ENCODE data around the genes TDRKH, RPTN, LCE3C, LCE6A, LCE7A, SPRR4, SPRR2E and SPRR2F.

DNA sequence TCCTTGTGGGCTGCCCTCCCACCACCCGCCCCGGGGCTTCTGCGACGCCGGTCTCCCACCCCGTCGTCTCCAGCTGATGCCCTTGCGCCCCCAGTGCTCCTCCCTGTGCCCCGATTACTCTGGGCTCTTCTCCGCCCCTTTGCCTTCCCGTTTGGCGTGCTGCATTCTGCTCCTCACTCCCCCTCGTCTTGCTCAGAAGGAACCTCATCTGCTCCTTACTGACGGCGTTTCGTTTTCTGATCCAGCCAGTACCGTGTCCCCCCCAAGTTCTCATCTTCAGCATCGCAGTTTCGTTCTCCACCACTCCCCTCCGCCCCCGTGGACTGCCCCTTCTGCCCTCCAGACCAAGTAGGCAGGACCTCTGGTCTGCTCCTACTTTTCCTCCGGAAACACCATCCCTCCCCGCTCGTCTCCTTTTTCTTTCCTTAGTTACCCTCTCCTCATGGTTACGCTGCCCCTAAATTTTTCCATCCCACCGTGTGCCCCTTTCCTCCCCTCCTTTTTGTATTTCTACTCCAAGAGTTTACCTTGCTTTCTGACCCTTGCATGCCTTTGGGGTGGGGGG lies 896 bp downstream of the SNX27 start:
- PRO-cap, 4 experiments: peak in 4 of 4 experiments; most common plus-strand start position 176 of the sequence (in 2); most common minus-strand start position 190 of the sequence (in 4)
- RAMPAGE, long total RNA, 4 experiments: start-site peak on the minus strand in 1 of 4 experiments, centred at position 286 of the sequence, 8 reads per replicate

DNA sequence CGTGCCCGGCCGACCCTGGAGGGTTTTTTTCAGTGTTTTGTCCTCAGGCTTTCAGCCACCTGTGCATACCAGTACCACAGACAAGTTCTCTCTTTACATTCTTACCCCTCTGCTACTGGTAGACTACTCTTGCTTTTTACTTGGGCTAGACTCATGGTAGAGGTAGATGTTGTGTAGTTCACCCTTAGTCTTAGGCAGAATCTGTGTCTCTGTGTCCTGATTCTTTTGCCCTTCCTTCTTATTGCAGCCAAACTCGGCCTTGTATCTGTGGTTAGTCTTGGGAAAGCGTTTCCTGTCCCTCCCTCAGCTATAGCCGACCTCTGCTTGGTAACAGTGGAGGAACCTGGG lies 42.2 kb downstream of the SNX27 start:
- PRO-cap, 4 experiments: no peak in any of the 4 experiments
- RAMPAGE, long total RNA, 4 experiments: no peak in any of the 4 experiments

GRCh38 chr1:151693419-151694409 lies 22.9 kb downstream of the CELF3 start:
- PRO-cap, 4 experiments: no peak in any of the 4 experiments
- RAMPAGE, long total RNA, 4 experiments: no peak in any of the 4 experiments

- PRO-cap, 4 experiments: no peak in any of the 4 experiments
- RAMPAGE, long total RNA, 4 experiments: no peak in any of the 4 experiments
Observed at GRCh38 chr1:151728020-151729065, 7.0 kb downstream of the RIIAD1 start.

DNA sequence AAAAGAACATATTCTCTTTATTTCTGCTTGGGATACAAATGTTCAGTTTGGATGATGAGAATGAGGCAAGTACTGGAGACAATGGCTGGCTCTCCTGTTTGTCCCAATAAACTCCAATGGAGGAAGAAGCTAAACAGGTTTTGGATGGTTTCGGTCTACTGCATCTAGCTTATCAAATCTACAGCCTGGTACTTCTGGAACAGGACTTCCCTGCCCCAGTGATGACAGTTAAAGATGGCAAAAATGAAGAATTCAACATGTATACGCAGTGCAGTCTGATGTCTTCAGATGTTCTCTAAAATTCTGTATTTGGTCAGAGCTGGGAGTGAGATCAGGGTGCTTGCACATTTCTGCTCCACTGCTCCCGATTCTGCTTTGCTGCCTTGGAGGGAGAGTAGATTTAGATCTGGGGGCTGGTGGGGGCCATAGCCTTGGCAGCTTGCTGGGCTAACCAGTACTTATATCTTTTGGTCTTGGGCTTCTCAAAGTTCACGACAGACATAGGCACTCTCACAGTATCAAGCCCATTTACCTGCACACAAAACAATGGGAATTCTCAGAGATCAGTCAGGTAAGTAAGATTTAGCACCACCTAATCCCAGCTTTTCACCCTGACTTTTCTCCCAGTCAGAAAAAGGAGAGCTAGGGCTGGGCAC lies 3.5 kb downstream of the MRPL9 start:
- PRO-cap, 4 experiments: no peak in any of the 4 experiments
- RAMPAGE, long total RNA, 4 experiments: no peak in any of the 4 experiments

GRCh38 chr1:151790079-151790278 lies 321 bp downstream of the TDRKH start:
- PRO-cap, 4 experiments: no peak in any of the 4 experiments
- RAMPAGE, long total RNA, 4 experiments: no peak in any of the 4 experiments

- PRO-cap, 4 experiments: peak in 4 of 4 experiments; most common minus-strand start chr1:151790488 (in 4)
- RAMPAGE, long total RNA, 4 experiments: start-site peak on the minus strand in 3 of 4 experiments, at chr1:151790463-151790496 at its widest, 29 to 76 reads per replicate
Observed at GRCh38 chr1:151790322-151790612, at the start of gene TDRKH. Gene TDRKH (minus strand): TSS chr1:151790500.

GRCh38 chr1:151790613-151791688 lies 651 bp upstream of the TDRKH start:
- PRO-cap, 4 experiments: peak in 4 of 4 experiments; most common plus-strand start chr1:151790830 (in 2); most common minus-strand start chr1:151790913 (in 1)
- RAMPAGE, long total RNA, 4 experiments: start-site peak on the plus strand in 2 of 4 experiments, at chr1:151790709-151790869 at its widest, 18 to 28 reads per replicate

- PRO-cap, 4 experiments: no peak in any of the 4 experiments
- RAMPAGE, long total RNA, 4 experiments: no peak in any of the 4 experiments
Observed at GRCh38 chr1:151953409-151953711, 40.3 kb downstream of the S100A10 start.

GRCh38 chr1:151981071-151981585 lies 12.5 kb downstream of the S100A10 start:
- PRO-cap, 4 experiments: no peak in any of the 4 experiments
- RAMPAGE, long total RNA, 4 experiments: no peak in any of the 4 experiments

DNA sequence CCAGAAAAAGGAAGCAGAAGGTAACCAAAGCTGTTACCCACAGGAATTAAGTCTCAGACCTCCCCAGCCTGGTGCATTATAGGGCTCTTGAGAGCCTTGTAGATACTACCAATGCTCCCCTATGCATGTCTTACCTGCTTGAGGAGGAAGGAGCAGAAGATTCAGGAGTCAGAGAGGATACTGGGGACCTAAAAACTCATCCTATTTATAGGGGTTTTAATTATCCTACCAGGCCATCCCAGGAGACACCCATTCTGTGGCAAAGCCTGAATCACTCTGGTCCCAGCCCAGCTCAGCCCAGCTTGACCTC lies at the start of gene RPTN:
RPTN (minus strand) TSS at position 179 of the 310 bp plus-strand sequence.
- PRO-cap, 4 experiments: peak in 1 of 4 experiments; most common plus-strand start position 56 of the sequence (in 1)
- RAMPAGE, long total RNA, 4 experiments: no peak in any of the 4 experiments

DNA sequence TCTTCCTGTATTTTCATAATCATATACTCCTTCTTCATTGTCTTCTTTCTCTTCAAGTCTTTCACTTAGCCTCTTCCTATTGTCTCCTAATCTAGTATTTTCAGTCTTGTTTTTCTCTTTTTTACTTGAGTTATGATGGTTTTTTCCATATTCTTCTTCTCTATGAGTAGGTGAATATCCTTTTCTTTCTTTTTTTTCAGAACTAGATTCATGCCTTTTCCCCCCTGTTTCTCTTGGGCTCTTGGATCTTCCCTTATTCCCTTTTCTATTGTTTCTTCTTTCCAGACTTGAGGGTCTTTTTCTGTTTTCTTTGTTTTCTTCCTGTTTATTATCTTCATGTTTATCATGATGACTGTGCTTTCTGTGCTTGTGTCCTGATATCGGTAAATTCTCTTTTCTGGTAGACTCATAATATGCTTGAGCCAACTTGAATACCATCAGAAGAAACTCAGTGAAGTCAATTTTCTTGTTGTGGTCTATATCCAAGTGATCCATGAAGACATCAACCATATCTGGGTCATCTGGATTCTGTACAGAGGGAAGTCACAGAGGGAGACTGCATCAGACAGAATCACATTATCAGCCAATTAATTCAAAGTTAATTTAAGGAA lies 10.7 kb downstream of the FLG start:
- PRO-cap, 4 experiments: no peak in any of the 4 experiments
- RAMPAGE, long total RNA, 4 experiments: no peak in any of the 4 experiments

GRCh38 chr1:152599869-152600520 lies at the start of gene LCE3C:
Gene LCE3C (plus strand): TSS chr1:152600234.
- PRO-cap, 4 experiments: no peak in any of the 4 experiments
- RAMPAGE, long total RNA, 4 experiments: no peak in any of the 4 experiments

DNA sequence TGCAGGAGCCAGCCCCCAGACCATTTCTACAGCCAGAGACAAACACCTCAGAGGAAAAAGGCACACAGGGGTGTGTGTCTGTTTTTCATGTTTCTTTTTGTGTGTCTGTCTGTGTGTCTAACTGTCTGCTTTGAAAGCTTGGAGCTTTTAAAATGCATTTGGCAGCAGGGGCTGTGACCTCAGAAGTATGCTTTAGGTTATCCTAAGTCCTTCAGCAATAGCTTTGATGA lies 7.3 kb downstream of the KPRP start:
- PRO-cap, 4 experiments: no peak in any of the 4 experiments
- RAMPAGE, long total RNA, 4 experiments: no peak in any of the 4 experiments

GRCh38 chr1:152842607-152843162 lies at the start of gene LCE6A:
Gene LCE6A (plus strand): TSS chr1:152842856.
- PRO-cap, 4 experiments: no peak in any of the 4 experiments
- RAMPAGE, long total RNA, 4 experiments: no peak in any of the 4 experiments

DNA sequence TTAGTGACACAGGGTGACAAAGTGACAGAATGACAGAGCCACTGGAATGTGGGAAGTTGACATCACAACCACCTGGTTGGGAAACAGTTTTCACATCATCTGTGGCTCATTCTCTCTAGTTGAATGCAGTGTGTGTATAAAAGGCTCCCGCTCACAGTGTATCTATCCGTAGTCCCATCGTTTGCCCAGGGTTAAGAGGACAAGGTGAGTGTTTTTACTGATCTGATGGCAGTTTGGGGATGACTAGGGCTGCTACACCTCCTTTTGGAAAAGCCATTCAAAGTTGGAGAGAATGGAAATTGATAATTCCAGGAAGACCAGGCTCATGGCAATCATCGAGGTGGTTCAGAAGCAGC lies at the start of gene LCE7A:
LCE7A (plus strand) TSS at position 169 of the 356 bp plus-strand sequence.
- PRO-cap, 4 experiments: no peak in any of the 4 experiments
- RAMPAGE, long total RNA, 4 experiments: no peak in any of the 4 experiments

GRCh38 chr1:152970509-152970841 lies at the start of gene SPRR4:
Gene SPRR4 (plus strand): TSS chr1:152970648.
- PRO-cap, 4 experiments: no peak in any of the 4 experiments
- RAMPAGE, long total RNA, 4 experiments: no peak in any of the 4 experiments

GRCh38 chr1:153094386-153094783 lies at the start of gene SPRR2E:
Gene SPRR2E (minus strand): TSS chr1:153094526.
- PRO-cap, 4 experiments: no peak in any of the 4 experiments
- RAMPAGE, long total RNA, 4 experiments: no peak in any of the 4 experiments

DNA sequence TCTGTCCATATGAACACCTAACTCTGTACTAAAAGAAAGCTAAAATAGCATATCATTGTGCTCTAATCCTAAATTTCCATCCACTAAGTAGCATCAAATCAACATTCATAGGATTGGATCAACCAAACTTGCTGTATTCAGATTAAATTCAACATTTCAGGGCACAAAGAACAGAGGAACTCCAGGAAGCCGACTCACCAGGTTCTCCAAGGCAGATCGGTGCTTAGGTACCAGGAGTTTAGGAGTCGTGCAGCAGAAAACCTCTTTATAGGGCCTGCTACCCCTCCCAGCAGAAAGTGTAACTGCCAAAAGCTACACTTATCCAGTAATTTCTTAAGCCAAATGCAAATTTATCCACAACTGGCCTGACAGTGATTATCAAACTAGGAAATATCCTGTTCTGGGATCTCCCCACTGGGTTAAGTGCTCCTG lies at the start of gene SPRR2F:
SPRR2F (minus strand) TSS at position 241 of the 432 bp plus-strand sequence.
- PRO-cap, 4 experiments: no peak in any of the 4 experiments
- RAMPAGE, long total RNA, 4 experiments: no peak in any of the 4 experiments

- PRO-cap, 4 experiments: no peak in any of the 4 experiments
- RAMPAGE, long total RNA, 4 experiments: no peak in any of the 4 experiments
Observed at GRCh38 chr1:153488579-153488876, 28.1 kb upstream of the S100A7 start.

Data from spleen (tissue), 7 donors.